ENCODE measurements around a stretch of chr3.

DNA sequence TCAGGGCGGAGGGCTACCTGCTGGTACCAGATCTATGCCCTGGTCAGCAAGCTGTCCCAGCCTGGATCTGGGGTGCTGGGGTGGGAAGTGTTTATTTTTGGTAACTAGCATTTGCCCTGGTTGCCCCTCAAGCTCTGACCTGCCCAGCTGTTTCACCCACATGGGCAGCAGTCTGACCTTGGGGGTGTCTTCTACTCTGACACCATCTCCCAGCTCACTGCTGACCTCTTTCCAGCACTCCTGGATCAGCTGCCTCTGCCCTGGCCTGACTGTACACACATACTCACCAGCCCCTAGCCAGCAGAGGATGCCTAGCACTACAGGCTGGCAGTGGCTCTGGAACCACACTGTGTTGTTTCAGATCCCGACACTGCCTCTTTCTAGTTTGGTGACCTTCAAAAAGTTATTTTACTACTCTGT, 16.3 kb downstream of the MRAS start:
- PRO-cap, 2 experiments, result no peak in any of the 2 experiments
- RAMPAGE, long total RNA, 4 experiments, result no peak in any of the 4 experiments

- PRO-cap, 2 experiments, result no peak in any of the 2 experiments
- RAMPAGE, long total RNA, 4 experiments, result no peak in any of the 4 experiments
Measured at GRCh38 chr3:138410700-138411033, 23.7 kb upstream of the ESYT3 start.

DNA sequence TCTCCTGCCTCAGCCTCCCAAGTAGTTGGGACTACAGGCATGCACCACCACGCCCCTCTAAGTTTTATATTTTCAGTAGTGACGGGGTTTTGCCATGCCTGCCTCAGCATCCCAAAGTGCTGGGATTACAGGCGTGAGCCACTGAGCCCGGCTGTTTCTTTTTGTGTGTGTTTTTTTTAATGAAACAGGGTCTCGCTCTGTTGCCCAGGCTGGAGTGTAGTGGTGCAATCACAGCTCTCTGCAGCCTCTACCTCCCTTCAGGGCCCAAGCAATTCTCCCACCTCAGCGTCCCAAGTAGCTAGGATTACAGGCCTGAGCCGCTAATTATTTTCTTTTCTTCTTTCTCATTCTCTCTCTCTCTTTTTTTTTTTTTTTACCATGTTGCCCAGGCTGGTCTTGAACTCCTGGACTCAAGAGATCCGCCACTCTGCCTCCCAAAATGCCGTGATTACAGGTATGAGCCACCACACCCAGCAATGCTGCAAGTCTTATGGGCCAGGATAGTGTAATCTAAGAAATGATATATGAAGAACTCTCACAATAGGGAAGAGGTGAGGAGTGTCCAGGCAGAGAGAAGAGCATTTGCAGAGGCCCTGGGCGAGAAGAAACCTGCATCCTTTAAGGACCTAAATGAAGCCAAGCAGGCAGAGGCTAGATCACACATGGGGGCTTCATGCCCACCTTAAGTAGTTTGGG, 705 bp upstream of the FAIM start:
- PRO-cap, 2 experiments, result no peak in any of the 2 experiments
- RAMPAGE, long total RNA, 4 experiments, result no peak in any of the 4 experiments

GRCh38 chr3:138833594-138834158, 1.1 kb downstream of the PIK3CB start:
- PRO-cap, 2 experiments, result no peak in any of the 2 experiments
- RAMPAGE, long total RNA, 4 experiments, result no peak in any of the 4 experiments

DNA sequence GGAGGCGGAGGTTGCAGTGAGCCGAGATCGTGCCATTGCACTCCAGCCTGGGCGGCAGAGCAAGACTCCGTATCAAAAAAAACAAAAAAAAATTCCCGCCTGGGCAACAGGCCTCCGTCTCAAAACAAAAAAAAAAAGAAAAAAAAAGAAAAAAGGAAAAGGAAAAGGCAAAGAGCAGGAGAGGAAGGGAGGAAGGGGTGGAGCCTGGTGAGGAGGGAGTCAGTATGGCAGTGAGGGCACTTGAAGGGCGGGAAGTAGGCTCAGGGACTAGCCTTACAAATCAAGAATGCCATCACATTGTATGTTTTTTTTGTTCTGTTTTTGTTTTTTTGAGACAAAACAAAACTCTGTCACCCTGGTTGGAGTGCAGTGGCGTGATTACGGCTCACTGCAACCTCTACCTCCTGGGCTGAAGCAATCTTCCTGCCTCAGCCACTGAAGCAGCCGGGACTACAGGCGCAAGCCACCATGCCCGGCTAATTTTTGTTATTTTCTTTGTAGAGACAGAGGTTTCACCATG, 10.4 kb upstream of the PIK3CB start:
- PRO-cap, 2 experiments, result no peak in any of the 2 experiments
- RAMPAGE, long total RNA, 4 experiments, result no peak in any of the 4 experiments

DNA sequence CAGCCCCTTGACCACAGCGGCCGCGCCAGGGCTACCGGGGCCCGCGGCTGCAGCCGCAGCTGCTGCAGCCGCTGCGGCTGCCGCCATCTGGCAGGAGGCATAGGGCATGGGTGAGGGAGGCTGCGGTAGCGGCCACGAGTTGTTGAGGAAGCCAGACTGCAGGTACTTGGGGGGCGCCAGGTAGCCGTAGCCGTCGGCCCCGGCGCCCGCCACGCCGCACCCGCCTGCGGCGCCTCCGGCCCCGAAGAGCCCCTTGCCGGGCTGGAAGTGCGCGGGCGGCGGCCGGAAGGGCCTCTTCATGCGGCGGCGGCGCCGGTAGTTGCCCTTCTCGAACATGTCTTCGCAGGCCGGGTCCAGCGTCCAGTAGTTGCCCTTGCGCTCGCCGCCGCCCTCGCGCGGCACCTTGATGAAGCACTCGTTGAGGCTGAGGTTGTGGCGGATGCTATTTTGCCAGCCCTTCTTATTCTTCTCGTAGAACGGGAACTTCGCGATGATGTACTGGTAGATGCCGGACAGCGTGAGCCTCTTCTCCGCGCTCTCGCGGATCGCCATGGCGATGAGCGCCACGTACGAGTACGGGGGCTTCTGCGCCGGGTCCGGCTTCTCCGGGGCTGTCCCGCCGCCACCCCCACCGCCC, 840 bp downstream of the FOXL2 start:
- PRO-cap, 2 experiments, result no peak in any of the 2 experiments
- RAMPAGE, long total RNA, 4 experiments, result no peak in any of the 4 experiments

DNA sequence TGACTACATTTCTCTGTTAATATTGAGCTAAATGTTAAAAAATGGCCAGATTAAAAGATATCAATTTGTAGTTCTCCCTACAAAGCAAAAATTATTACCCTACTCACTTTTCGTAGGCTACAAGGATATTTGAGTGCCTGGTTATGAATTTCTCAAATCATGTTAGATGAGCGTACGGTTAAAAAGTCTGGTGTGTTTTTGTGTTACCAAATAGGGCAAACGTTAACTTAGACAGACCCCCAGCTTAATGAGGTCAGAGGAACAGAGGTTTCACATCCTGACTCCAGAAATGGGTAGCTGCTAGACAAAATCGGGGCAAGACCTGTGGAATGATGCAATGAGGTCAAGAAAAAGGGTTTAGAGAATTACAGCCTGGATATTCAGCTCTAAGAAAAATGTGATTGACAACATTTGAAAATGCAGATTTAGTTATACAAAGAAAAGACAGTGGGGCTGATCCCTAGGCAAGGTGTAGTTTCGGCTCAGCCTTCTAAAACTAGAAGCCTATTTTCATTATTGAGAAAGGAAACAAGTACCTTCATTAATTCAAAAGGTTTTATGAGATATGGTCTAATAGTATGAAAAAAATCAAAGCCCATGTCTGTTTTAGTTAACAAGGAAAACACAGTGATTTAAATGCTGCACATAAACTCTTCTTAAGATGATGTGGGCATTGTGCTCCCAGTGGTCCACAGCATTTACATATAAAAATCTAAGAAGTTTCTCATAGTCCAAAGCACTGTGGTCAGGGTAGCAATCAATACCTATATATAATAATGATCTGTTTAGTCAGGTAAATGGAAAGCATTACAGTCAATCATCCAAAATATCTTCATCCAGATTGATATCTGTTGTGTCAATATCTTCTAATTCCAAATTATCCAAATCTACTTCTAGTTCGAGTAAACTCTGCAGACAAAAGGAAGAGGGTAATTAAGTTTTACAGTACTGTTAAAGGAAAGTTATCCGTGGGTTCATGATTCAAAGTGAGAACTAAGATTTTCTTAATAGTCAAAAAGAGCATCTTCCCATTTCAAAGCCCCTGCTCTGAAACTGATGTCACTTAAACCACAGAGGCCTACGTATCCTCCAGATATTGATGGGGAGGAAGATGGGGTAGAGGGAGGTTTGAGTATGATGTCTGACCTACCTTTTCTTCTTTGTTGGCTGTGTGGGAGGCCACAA, 13.6 kb downstream of the MRPS22 start:
- PRO-cap, 2 experiments, result no peak in any of the 2 experiments
- RAMPAGE, long total RNA, 4 experiments, result no peak in any of the 4 experiments

DNA sequence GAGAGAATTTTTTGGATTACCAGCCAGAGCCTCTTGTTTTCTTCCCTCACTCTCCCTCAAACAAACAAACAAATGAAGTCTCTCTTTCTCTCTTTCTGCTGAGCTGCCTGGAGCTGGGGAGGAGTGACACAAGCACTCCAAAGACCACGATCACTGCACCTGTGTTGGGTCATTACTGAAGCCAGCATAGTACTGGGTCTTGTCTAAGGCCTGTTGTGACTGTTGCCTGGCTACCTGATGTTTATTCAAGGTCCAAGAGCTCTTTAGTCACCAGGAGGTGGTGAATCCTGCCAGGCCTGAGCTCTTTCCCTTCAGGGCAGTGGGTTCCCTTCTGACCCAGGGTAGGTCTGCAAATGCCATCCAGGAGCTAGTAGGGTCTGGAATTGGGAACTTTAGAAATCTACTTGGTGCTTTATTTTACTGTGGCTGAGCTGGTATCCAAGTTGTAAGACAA, 15.0 kb upstream of the RBP2 start:
- PRO-cap, 2 experiments, result no peak in any of the 2 experiments
- RAMPAGE, long total RNA, 4 experiments, result no peak in any of the 4 experiments

DNA sequence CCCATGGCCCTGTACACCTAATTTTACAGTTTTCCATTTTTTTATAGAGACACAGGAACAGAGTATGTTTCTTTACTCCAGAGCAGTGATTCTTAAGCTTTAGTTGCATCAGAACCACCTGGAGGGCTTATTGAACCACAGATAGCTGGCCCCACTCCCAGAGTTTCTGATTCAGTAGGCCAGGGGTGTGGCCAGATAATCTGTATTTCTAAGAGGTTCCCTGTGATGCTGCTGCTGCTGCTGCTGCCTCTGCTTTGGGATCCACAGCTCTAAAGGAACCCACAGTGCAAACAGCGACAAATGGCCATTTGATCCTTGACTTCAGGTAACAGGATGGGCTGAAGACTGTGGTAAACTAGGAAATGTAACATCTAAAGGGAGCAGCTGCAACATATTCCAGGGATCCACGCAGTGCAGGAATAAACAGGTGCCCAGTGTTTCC, 5.0 kb downstream of the RBP1 start:
- PRO-cap, 2 experiments, result no peak in any of the 2 experiments
- RAMPAGE, long total RNA, 4 experiments, result no peak in any of the 4 experiments

- PRO-cap, 2 experiments, result no peak in any of the 2 experiments
- RAMPAGE, long total RNA, 4 experiments, result no peak in any of the 4 experiments
Measured at GRCh38 chr3:139774461-139774759, 96.6 kb upstream of the NMNAT3 start.

DNA sequence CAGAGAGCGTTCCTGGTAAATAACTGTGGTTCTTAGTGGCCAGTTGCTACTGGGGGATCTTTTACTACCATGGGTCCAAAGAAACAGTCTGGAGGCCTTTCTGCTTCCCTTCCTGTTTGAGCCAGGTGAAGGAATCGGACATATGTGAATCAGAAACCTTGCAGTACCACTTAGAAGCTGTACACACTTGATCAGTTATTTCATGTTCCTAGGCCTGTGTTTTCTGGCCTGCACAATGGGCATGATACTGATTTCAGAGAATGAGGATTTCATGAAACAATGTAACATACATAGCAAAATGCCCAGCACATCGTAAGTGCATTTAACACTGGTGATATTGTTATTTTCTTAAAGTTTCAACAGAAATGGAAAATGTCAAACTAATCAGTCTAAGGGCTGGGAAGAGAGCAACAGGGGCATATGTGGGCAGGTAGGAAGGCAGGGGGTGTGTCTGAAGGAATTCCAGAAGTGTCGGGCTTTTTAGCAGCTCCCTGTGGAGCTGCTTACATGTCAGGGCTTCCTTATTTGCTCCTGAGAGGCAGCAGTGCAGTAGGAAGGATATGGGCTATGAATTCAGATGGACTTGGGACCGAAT, 311.4 kb downstream of the CLSTN2 start:
- PRO-cap, 2 experiments, result no peak in any of the 2 experiments
- RAMPAGE, long total RNA, 4 experiments, result no peak in any of the 4 experiments

DNA sequence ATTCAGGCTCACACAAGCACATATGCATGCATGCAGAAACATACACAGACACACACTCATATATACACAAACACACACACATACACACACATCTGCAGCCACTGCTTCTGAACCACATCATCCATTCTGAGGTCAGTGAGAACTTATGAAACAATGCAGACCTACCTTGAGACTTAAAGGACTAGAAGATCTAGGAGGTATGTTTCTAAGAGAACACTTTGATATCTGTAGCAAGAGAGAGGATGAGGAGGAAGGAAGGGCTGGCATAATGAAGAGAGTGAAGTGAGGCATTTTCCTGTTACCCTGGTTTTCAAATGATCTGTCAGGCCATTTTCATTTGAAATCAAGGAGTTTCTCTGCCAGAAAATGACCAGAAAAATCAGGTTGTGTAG, 30.7 kb downstream of the TRIM42 start:
- PRO-cap, 2 experiments, result no peak in any of the 2 experiments
- RAMPAGE, long total RNA, 4 experiments, result no peak in any of the 4 experiments

- PRO-cap, 2 experiments, result no peak in any of the 2 experiments
- RAMPAGE, long total RNA, 4 experiments, result no peak in any of the 4 experiments
Measured at GRCh38 chr3:140910736-140911263, 30.8 kb upstream of the SLC25A36 start.

DNA sequence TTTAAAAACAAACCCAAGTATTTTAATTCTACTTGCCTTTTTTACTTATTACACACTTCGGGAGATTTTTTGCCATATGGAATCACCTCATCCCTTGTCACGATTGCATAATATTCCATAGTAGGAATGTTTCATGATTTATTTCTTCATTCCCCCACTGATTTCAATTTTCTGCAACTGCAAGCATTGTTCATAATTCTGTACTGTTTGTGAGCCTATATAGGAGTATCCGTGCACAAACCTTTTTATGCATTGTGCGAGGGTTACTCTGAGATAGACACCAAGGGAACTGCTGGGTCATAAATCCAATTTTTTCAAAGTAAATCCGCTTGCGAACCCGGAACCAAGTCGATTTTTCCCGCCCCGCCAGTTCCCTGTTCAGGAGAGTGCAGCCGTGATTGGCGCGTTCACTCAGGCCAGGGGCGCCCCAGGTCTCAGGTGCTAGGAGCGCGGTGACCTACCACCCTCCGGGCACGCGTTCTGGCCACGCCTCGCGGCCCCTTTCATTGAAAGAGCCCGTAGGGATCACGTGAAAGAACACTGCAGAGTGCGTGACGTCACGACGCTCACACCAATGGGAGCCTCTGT, 375 bp upstream of the SLC25A36 start:
- PRO-cap, 2 experiments, result peak in 2 of 2 experiments; most common minus-strand start position 508 of the sequence (in 2)
- RAMPAGE, long total RNA, 4 experiments, result no peak in any of the 4 experiments

GRCh38 chr3:141093700-141094662, 42.8 kb downstream of the SPSB4 start:
- PRO-cap, 2 experiments, result no peak in any of the 2 experiments
- RAMPAGE, long total RNA, 4 experiments, result no peak in any of the 4 experiments

DNA sequence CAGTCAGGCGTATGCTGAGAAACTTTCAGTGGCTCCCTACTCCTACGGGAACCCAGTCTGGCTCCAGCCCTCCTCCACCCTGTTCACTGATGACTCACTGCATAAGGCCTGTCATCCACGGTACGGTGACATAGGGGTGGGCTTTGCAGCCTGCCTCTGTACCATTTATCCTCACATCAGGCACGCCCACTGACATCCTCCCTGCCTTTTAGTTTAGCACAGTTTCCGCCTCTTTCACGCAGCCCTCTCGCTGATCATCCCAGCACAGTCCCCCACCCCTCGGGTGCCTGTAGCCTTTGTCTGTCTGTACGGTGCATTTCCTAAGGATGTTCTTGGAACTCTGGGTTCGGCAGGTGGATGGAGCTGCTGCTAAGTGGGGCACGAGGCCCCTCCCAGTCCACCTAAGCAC, 11.7 kb downstream of the PXYLP1 start:
- PRO-cap, 2 experiments, result no peak in any of the 2 experiments
- RAMPAGE, long total RNA, 4 experiments, result no peak in any of the 4 experiments

DNA sequence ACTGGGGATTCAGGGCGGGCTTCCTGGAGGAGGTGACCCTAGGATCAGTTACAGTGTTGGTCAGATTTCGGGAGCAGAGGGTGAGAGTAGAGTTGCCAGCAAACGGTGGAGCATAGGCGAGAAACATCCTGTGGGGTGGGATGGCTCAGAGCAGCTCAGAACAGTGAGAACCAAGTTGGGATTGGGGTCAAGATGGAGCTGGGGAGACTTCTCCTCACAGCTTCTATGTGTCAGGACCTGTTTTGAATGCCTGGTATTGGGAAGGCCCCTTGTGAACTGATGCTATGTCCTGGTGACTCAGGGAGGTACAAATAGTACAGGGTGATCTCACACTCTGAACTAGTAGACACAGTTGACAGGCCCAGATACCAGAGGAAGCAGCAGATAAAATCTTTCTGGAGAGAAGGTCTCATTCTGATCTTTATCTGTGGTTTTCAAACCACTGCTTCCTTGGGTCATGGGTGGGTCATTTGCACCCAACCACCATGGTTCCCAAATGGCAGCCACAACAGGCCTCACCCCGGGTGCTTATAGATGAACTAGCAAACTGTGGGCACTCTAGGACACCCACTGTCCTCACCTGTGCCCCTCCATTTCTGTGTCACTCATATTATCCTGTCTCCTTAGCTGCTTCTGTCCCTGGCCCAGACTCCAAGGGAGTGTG, 43.3 kb downstream of the PXYLP1 start:
- PRO-cap, 2 experiments, result no peak in any of the 2 experiments
- RAMPAGE, long total RNA, 4 experiments, result no peak in any of the 4 experiments

DNA sequence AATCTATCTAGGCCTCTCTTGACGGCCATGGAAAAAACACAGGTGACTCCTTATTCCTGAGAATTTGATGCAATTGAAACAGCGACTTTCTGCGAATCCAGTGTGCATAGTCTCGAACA, 33.4 kb downstream of the ZBTB38 start:
- PRO-cap, 2 experiments, result no peak in any of the 2 experiments
- RAMPAGE, long total RNA, 4 experiments, result no peak in any of the 4 experiments

DNA sequence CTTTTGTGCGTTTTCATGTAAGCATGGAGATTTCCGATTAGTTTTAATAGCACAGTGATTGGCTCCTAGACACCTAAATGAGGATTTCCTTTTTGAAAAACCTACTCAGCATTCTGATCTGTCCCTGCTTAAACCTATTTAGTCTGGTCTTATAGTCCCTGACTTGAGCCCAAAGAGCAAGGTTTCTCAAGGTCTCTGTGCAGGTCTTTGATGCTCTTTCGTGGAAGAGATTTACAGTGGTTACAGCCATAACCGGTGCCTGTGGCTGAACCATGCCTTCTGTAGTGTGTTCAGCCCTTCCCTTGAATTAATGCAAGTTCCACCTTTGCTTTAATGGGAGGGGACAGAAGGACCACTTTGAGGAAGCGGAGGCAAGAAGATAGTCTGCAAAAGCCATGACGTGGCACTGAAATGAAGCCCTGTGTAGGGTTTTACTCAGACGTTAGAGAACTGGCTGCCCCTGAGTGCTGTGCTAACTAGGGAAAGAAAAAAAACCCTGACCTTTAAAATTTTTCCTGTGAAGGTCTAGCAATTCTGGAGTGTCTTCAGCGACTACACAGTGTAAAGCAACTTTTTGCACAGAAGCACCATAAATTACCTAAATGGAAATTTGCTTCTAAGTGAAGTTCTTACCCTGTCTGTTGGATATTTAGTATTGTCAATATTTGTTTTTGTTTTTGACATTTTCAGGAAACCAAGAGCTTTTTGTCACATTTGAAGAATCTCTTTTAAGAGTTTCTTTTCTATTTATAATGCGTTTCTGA, 43.1 kb downstream of the ZBTB38 start:
- PRO-cap, 2 experiments, result peak in 1 of 2 experiments; most common plus-strand start position 438 of the sequence (in 1); most common minus-strand start position 283 of the sequence (in 1)
- RAMPAGE, long total RNA, 4 experiments, result no peak in any of the 4 experiments

- PRO-cap, 2 experiments, result no peak in any of the 2 experiments
- RAMPAGE, long total RNA, 4 experiments, result no peak in any of the 4 experiments
Measured at GRCh38 chr3:141413777-141414382, 45.6 kb downstream of the ZBTB38 start.

All from upper lobe of left lung (tissue), 5 donors.